M059J (cell line): ENCODE results near the genes CTNNA2 and DNAH6.

DNA sequence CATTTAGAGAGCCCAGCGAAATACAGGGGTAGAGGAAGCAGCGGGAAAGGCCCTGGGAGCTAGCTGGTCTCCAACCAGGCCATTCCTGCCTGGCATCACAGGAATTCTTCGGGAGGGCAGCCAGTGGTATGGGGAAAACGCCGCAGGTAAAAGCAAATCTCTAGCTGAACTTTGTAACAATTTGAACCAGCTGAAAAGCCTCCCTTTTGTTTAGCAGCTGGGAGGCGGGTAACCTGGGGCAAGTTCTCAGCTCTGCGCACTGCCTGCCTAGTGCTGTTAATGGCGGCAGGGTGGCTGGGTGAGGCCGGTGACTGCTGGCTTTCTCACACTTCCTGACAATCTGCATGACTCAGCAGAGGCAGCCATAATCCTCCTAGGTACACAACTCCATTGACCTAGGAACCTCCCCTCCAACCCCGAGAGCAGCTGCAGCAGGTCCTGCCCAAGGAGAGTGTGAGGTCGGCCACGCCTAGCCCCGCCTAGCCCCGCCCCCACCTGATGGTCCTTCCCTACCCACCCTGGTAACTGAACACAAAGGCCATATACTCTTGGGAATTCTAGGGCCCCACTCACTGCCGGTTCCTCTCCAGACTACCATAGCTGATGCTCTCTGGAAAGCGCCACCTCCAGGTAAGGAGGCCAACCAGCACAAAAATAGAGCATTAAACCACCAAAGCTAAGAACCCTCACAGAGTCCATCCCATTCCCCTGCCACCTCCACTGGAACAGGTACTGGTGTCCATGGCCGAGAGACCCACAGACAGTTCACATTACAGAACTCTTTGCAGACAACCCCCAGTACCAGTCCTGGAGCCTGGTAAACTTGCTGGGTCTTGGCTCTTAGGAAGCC is 483.7 kb upstream of the REG3G start:
- RAMPAGE, long total RNA, result no peak

DNA sequence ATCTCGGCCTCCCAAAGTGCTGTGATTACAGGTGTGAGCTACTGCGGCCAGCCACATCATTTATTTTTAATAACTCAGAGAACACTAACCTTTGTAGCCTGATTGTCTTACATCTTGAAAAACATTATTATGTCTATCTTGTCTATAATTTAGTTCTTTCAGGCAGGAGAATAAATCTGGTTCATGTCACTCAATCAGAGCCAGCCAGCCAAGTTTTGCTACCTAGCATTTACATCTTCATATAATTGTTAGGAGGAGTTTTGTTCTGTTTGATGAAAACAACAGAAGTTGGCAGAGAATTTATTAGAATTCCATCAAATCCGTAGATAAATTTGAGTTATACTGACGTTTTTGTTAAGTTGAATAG is 360.3 kb upstream of the REG3G start:
- RAMPAGE, long total RNA, result no peak

GRCh38 chr2:79512468-79513709 is at the start of gene CTNNA2:
Gene CTNNA2, plus strand, starts transcription at chr2:79513051.
- RAMPAGE, long total RNA, result no peak

GRCh38 chr2:81481127-81481874 is 1176.7 kb upstream of the LRRTM1 start:
- RAMPAGE, long total RNA, result no peak

- RAMPAGE, long total RNA, result no peak
Observed at GRCh38 chr2:82140008-82140389, 1835.4 kb upstream of the LRRTM1 start.

DNA sequence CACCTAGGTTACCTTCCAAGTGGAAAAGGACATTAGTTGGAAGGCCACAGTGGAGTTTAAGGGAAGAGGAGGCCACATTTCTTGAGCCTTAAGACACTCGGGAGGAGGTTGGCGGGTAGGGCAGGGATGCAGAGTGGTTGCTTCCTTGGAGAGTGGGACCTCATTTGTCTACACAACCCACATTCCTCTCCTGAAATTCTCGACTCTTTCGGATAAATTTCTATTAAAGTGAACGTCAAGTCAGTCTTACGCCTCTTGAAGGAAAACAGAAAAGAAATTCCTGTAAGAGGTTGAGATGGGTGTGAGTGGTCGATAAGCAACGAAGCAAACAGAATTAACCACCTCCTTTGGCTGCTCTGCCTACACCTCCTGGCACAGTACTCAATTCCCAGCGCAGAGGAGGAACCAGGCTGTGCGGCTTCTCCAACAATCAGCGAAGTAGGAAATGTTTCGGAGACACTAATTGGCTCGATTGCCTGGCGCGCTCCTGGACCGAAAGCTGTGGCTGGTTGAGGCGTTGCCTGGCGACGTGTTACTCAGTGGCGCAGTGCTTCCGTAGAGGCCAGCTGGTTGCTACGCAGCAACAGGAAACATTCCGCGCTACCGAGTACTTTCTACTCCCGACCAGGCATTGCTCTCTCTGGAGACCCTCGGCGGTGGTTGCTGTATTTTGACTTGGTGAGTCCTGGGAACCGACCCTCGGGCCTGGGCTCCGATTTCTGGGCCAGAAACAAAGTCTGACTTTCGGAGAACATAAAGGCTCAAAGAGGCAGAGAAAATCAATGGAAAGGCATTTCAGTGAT is at the start of gene DNAH6:
Gene DNAH6, plus strand, starts transcription at position 593 of the 803 bp plus-strand sequence.
- RAMPAGE, long total RNA, result no peak

- RAMPAGE, long total RNA, result no peak
Observed at GRCh38 chr2:84807141-84807529, 73.7 kb downstream of the TRABD2A start.

DNA sequence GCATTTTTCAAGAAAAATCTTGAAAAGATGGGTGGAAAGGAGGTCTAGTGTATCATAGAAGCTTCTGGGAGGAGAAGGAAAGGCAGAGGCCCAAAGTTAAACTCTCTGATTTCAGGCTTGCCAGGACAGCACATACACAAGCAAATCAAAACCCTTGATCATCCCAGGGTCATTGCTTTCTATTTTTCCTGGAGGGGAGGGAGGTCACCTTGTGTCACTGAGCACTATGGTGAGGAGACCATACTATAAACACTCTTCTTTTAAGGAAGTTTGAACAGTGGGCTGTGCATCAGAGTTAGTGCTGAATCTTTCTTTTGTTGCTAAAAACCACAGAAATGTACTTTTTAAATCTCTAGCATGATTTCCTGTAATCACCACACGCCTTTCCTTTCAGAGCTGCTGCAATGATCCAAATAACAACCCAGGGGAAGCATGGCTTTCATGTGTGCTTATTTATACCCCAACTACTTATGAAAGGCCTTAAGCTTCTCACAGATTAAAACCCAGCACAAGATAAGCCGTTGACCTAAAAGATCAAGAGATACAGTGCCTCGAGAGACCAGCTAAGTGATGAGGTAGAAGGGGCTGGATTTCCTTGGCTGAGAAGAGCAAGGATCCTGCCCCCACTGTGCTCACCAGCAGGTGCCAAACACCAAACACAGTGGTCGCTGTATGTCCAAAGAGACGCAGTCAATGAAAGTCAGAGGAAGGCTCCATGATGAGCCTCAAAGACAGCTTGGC is 34.8 kb downstream of the TRABD2A start:
- RAMPAGE, long total RNA, result no peak

GRCh38 chr2:84855773-84856088 is 25.2 kb downstream of the TRABD2A start:
- RAMPAGE, long total RNA, result no peak

- RAMPAGE, long total RNA, result no peak
Observed at GRCh38 chr2:84938553-84938968, 32.4 kb upstream of the KCMF1 start.

- RAMPAGE, long total RNA, result no peak
Observed at GRCh38 chr2:85047435-85048228, 76.7 kb downstream of the KCMF1 start.

- RAMPAGE, long total RNA, result no peak
Observed at GRCh38 chr2:85134668-85135780, 1.8 kb downstream of the TCF7L1 start.

GRCh38 chr2:85255452-85255838 is 72.3 kb downstream of the TGOLN2 start:
- RAMPAGE, long total RNA, result no peak

GRCh38 chr2:85321848-85322959 is 5.6 kb downstream of the TGOLN2 start:
- RAMPAGE, long total RNA, result no peak

GRCh38 chr2:85323447-85324154 is 4.2 kb downstream of the TGOLN2 start:
- RAMPAGE, long total RNA, result no peak

DNA sequence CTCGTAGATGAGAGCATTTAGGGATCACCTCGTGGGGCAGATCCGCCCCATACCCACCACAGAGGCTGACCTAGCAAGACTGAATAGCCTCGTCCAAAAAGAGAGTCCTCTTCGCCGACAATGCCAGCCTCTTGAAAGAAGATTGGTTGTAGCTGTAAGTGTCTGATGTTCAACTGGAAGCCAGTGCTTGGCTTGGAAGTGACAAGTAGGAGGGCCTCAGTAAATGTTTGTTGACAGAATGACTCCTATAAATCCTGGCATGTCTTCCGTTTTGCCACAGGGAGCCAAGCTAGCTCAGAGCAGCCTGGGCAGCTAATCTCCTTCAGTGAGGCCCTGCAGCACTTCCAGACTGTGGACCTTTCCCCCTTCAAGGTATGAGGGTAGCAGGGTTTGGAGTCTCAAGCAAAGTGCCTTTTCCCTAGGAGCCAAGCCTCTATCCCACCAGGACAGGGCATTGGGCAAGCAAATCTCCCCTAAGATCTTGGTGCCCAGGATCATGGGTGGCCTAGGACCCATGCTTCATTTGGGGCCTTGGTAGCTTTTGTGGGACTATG is 15.0 kb downstream of the ELMOD3 start:
- RAMPAGE, long total RNA, result no peak

- RAMPAGE, long total RNA, result no peak
Observed at GRCh38 chr2:85396558-85397501, 13.3 kb downstream of the CAPG start.

DNA sequence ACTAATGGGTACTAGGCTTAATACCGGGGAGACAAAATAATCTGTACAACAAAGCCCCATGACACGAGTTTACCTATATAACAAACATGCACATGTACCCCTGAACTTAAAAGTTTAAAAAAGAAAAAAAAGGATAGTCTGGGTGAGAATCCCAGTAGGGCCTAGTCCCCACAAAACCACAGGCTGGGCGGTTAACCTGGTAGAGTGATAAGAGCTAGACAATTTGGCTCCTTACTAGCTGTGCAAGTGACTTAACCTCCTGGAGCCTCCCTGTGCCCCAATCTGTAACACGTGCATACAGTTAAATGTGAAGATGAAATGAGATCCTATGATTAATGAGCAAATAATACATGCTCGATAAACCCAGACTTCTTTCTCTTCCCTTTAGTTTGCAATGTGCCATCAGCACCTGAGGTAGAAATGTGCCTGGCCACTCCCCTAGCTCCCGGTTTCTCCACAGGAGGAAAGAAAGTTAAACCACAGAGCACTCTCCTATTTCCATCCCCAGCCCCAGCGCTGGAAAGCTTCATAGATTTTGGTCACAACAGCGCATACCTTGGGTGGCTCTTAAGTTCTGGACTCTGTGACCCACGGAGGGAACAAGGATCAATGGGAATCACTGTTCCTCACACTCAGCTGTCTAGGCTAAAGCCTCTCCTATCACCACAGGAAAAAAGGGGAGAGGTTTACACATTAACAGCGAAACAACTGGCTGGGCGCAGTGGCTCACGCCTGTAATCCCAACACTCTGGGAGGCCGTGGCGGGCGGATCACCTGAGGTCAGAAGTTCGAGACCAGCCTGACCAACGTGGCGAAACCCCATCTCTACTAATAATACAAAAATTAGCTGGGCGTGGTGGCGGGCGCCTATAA is 2.7 kb upstream of the CAPG start:
- RAMPAGE, long total RNA, result no peak

DNA sequence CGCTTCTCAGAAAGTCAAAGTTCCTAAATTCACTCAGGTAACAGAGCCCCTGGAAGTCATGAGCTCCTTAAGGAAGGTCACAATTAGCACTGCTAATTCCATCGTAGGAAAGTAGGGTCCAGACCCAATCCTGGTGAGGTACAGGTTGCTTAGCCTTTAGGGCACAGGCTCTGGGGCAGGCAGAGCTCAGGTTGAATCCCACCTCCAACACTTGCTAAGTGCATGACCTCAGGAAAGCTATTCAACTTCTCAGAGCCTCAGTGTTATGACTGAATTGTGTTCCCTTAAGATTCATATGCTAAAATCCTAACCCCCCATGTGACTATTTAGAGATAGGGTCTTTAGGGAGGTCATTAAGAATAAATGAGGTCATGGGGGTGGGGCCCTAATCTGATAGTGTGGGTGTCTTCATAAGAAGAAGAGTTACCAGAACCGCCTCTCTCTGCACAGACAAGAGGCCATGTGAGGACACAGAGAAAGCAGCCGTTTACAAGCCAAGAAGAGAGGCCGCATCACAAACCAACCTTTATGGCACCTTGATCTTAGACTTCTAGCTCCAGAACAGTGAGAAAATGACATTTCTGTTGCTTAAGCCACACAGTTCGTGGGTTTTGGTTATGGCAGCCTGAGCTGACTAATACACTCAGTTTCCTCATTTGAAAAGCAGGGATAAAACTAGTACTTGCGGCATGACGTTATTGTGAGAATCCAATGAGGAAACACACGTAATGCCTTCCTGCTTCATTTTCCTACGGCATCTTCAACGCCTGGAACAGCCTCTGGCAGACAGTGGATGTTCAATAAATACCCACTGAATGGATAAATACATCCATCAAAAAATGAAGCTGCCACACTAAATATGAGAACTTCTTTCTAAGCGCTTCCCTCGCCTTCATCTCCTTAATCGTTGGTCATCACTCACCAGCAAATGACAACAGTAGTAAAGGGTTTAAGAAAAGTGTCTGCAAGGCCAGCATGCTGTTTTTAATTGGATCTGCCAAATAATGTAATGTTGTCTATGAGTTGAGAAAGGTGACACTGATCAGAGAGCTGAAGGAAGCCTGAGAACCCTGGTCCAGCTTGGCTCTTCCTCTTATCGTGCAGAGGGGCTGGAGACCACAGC is 10.0 kb downstream of the SH2D6 start:
- RAMPAGE, long total RNA, result no peak

DNA sequence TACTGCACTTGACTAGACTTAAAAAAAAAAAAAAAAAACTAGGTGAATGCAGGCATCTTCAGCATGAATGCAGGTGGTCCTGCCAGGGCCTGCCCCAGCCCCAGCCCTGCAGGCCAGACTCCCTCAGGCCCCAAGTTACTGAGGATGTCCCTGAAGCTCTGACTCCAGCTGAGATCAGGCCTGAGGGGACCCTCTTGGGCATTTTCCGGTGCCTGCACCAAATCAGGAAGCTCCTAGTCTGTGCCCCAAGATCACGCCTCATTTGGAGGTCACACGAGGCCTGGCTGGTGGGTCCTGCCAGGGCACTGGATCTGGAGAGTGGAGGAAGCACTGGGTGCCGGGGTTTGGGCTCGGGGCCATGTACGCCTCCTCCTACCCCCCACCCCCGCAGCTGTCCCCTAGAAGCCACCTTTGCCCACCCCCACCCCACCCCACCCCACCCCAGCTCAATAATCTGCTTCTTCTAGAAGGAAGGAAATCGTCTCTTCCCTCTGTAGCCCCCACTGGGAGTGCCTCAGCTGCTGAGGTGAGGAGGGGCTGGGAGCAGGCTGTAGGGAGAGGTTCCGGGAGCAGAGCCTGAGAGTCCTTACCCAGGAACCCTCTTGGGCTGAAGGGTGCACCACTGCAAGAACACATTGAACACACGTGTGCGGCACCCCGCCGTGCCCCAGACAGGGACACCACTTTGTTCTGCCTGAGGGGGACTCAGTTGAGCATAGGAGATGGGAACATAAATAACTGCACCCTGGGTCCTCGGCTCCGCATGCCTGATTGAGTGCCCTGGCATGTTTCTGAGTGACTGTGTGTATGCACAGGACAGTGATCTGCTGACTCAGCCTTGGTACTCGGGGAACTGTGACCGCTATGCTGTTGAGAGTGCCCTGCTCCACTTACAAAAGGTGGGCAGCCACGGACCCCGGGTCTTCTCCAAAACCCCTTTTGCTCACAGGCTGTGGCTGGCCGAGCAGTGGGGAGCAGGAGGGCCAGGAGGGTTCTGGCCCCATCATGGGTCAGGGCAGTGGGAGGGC is 16.4 kb downstream of the SH2D6 start:
- RAMPAGE, long total RNA, result no peak